HT1080 (cell line): ENCODE results near the gene IRS2.

DNA sequence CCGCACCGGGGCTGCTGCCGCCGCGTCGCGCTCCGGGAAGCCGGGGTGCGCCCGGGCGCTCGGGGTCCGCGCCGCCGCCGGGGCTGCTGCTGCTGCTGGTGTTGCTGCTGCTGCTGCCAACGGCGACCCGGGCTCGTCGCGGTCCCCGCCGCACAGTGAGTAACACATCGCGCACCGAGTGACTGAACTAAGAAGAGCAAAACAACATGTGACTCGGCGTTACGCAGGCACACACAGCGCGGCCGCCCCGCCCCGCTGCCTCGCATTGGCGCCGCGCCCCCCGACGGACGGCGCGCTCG is at the start of gene IRS2:
Gene IRS2 (minus strand): TSS at position 164 of the 299 bp plus-strand sequence.
RAMPAGE:
- cytosol, long total RNA, result no peak
- long total RNA, result no peak
- nucleus, long total RNA, result no peak

RAMPAGE:
- cytosol, long total RNA, result no peak
- long total RNA, result no peak
- nucleus, long total RNA, result no peak
Observed at GRCh38 chr13:109938532-109939127, 152.2 kb upstream of the IRS2 start.

RAMPAGE:
- cytosol, long total RNA, result no peak
- long total RNA, result no peak
- nucleus, long total RNA, result no peak
Observed at GRCh38 chr13:110002264-110002687, 215.9 kb upstream of the IRS2 start.

DNA sequence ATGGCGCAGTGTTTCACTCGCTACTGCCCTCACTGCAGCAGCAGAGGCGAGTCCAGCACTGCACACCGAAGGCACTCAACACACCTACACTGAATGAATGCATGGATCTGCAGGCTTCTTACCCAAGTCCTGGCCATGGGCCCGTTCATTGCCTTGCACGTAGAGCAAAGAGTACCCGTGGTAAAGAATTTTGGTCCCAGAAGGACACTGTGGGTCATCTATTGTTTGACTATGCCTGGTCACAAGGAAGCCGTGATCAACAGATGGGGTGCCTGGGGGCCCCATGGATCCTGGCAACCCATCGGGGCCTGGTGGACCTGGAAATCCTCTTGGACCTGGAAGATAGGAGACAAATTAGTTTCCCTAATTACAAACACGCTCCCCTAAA is 144.9 kb downstream of the COL4A1 start:
RAMPAGE:
- cytosol, long total RNA, result no peak
- long total RNA, result no peak
- nucleus, long total RNA, result no peak

DNA sequence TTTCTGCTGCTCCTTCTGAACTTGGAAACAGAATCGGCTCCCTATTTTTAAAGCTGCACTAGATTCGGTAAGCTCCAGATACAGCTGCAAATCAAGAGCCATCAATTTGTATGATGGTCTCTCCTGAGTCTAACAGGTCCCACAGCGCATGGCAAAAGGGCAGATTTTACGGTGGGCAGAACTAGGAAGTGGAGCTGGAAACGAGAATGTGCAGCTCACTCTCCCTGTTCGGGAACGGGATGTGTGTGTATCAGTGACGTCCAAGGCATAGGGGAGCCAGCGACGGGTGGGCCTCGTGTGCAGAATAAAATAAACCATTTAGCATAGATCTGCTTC is 74.2 kb downstream of the COL4A1 start:
RAMPAGE:
- cytosol, long total RNA, result no peak
- long total RNA, result no peak
- nucleus, long total RNA, result no peak

GRCh38 chr13:110301281-110302360 is 5.3 kb downstream of the COL4A1 start:
RAMPAGE:
- cytosol, long total RNA, result no peak
- long total RNA, result no peak
- nucleus, long total RNA, result no peak

GRCh38 chr13:110310936-110311555 is 4.0 kb downstream of the COL4A2 start:
RAMPAGE:
- cytosol, long total RNA, result no peak
- long total RNA, result no peak
- nucleus, long total RNA, result no peak

RAMPAGE:
- cytosol, long total RNA, result no peak
- long total RNA, result no peak
- nucleus, long total RNA, result no peak
Observed at GRCh38 chr13:110329551-110330519, 22.8 kb downstream of the COL4A2 start.

RAMPAGE:
- cytosol, long total RNA, result no peak
- long total RNA, result no peak
- nucleus, long total RNA, result no peak
Observed at GRCh38 chr13:110347509-110348568, 40.8 kb downstream of the COL4A2 start.

DNA sequence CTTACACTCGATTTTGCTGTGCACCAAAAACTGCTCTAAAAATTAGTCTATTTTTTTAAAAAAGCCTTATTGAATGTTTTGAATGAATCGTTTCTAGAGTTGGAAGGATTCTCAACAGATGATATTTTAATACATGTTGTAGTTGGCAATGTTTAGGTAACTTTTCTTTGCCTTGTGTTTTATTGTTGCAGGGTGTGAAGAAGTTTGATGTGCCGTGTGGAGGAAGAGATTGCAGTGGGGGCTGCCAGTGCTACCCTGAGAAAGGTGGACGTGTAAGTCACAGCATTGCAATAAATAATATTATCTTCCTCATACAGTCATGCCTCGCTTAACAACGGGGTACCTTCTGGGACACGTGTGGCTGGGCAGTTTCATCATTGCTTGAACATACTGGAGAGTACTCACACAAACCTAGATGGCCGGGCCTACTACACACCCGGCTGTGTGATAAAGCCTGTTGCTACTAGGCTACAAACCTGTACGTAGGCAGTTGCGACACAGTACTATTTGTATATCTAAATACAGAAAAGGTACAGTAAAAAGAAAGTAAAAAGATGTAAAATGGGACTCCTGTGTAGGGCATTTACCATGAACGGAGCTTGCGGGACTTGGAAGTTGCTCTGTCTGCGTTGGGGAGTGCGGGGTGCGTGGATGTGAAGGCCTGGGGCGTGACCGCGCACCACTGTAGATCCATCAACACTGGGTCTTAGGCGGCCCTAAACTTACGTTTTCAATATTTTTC is 50.4 kb downstream of the COL4A2 start:
RAMPAGE:
- cytosol, long total RNA, result no peak
- long total RNA, result no peak
- nucleus, long total RNA, result no peak

DNA sequence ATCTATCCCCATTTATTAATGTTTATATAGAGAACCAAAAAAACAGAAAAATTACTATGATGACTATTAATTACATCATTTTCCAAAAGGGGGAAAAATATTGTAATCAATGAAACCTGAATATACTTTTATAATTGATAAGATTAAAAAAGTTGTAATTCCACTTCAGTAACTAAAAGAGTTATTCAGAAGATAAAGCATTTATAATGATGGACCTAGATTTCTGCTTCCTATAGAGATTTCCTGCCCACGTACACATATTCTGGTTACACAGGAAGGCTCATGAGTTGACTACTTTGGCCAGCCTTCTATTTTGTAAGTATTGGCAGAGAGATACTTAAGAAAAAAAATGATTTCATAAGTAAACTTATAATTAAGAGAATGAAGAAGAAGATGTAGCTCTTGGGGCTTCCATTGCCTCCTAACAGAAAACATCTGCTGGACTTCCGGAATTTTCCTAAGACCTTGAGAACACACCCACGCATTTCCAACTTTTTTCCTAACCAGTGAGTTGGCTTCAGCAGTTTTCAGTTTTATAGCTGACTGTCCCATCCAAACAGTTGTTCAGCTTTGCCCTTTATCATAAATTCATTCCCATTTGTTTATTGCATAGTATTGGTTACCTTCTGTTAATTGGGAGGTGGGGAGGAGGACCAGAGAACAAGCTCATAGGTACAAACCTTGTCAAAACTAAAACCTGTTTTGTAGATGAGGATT is 93.6 kb downstream of the COL4A2 start:
RAMPAGE:
- cytosol, long total RNA, result no peak
- long total RNA, result no peak
- nucleus, long total RNA, result no peak

DNA sequence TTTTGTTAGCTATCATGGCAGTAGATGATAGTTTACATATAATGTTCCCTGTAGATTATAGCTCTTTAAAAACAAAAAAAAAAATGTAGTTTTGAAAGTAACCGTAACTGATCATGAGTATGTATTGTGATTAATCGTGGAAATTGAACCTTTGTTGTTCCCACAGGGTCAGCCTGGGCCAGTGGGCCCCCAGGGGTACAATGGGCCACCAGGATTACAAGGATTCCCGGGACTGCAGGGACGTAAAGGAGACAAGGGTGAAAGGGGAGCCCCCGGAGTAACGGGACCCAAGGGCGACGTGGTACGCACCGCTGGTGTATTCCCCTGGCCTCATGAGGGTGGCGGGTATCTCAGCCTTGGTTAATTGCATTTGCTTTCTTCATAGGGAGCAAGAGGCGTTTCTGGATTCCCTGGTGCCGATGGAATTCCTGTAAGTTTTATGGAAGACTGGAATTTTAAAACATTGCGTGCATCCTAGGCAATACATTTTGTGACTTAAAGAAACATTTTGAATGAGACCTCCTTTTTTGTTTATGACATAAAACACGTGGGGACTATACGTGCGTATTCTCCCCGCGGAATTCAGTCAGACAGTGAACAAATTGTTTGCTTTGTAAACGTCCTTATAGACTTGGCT is 117.6 kb downstream of the COL4A2 start:
RAMPAGE:
- cytosol, long total RNA, result no peak
- long total RNA, result no peak
- nucleus, long total RNA, result no peak

GRCh38 chr13:110449406-110449954 is 112.0 kb downstream of the RAB20 start:
RAMPAGE:
- cytosol, long total RNA, result no peak
- long total RNA, result no peak
- nucleus, long total RNA, result no peak

DNA sequence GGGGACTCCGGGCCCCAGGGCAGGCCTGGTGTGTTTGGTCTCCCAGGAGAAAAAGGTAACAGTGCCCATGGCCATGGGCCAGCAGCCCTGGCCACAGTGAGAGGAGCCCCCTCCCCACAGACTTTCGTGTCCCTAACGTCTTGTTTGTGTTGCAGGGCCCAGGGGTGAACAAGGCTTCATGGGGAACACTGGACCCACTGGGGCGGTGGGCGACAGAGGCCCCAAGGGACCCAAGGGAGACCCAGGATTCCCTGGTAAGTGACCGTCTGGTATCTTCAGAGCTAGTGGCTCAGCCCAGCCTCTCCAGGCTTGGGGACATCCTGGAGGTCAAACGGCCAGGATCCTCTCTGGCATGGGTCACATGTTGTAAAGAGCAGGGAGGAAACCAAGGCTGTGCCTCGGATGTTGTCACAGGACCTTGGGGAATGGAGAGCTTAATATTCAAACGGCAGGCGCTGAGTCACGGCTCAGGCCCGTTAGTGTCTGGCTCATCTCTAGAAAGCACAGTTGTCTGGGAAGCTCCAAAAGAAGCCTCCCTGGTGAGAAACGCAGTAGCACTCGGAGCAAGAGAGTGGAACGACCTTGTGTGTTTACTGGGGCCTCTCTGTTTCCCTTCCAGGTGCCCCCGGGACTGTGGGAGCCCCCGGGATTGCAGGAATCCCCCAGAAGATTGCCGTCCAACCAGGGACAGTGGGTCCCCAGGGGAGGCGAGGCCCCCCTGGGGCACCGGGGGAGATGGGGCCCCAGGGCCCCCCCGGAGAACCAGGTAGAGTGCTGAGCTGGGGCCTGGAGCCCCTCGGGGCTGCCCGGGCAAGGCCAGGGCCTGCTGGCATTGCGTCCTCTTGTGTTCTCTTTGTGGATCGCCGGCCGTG is 58.1 kb downstream of the RAB20 start:
RAMPAGE:
- cytosol, long total RNA, result no peak
- long total RNA, result no peak
- nucleus, long total RNA, result no peak

RAMPAGE:
- cytosol, long total RNA, result no peak
- long total RNA, result no peak
- nucleus, long total RNA, result no peak
Observed at GRCh38 chr13:110561995-110562377, 464 bp upstream of the RAB20 start.

GRCh38 chr13:110627236-110628174 is 12.2 kb downstream of the NAXD start:
RAMPAGE:
- cytosol, long total RNA, result no peak
- long total RNA, result no peak
- nucleus, long total RNA, result no peak

DNA sequence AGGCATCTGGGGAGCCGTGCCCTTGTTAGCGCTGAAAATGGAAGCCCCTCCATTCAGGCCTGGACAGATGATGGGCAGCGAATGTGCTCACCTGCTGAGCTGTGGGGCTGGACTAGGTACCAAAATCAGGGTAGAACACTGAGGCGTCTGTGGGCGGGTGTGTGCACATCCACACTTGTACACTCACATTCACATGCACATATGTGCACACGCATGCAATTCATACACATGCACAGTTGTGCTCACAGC is 20.7 kb downstream of the NAXD start:
RAMPAGE:
- cytosol, long total RNA, result no peak
- long total RNA, result no peak
- nucleus, long total RNA, result no peak

GRCh38 chr13:110719094-110719348 is 5.5 kb downstream of the ING1 start:
RAMPAGE:
- cytosol, long total RNA, result no peak
- long total RNA, result no peak
- nucleus, long total RNA, result no peak

DNA sequence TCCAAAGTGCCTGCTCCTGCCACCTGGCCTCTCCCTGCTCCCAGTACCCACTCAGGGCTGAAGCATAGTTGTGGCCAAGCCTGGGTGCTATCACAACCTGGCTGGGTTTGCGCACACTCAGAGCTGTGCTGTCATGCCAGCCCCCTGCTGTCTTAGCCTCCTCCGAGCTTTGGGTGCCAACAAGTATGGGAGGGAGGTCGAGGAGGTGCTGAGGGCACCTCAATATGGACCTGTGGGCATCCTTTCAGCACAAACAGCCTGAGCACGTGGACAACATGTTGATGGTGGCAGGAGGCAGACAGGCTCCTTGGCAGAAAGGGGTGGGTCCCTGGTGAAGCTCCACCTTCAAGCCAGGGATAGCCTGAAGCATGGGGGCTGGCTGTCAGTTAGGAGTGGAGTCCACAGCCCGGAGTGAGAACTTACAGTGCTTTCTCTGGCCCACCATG is 79.6 kb downstream of the ING1 start:
RAMPAGE:
- cytosol, long total RNA, result no peak
- long total RNA, result no peak
- nucleus, long total RNA, result no peak

GRCh38 chr13:110886928-110887266 is 28.0 kb downstream of the ANKRD10 start:
RAMPAGE:
- cytosol, long total RNA, result no peak
- long total RNA, result no peak
- nucleus, long total RNA, result no peak